ENCODE data around the genes ARAF, TIMP1 and GATA1.

DNA sequence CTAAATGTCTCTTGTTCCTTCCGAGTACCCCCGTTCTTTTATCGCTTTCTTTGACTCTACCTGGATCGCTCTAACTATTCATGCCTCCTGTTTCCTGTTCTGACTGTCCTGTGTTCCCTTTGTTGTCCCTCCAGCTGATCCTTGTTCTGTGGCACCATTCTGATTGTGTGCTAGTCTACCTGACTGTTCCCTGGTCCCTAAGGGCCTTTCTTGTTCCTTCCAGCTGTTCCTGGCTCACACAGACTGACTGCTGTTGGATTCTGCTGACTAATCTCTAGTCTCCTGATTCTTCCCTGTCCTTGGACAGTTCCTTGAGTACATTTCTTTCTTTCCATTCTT, 20.6 kb downstream of the ZNF41 start:
- PRO-cap, 3 experiments: no peak in any of the 3 experiments
- RAMPAGE, long total RNA, 2 experiments: no peak in any of the 2 experiments
- RRBS: no CpG with 5 or more reads among the region's 4 CpGs

DNA sequence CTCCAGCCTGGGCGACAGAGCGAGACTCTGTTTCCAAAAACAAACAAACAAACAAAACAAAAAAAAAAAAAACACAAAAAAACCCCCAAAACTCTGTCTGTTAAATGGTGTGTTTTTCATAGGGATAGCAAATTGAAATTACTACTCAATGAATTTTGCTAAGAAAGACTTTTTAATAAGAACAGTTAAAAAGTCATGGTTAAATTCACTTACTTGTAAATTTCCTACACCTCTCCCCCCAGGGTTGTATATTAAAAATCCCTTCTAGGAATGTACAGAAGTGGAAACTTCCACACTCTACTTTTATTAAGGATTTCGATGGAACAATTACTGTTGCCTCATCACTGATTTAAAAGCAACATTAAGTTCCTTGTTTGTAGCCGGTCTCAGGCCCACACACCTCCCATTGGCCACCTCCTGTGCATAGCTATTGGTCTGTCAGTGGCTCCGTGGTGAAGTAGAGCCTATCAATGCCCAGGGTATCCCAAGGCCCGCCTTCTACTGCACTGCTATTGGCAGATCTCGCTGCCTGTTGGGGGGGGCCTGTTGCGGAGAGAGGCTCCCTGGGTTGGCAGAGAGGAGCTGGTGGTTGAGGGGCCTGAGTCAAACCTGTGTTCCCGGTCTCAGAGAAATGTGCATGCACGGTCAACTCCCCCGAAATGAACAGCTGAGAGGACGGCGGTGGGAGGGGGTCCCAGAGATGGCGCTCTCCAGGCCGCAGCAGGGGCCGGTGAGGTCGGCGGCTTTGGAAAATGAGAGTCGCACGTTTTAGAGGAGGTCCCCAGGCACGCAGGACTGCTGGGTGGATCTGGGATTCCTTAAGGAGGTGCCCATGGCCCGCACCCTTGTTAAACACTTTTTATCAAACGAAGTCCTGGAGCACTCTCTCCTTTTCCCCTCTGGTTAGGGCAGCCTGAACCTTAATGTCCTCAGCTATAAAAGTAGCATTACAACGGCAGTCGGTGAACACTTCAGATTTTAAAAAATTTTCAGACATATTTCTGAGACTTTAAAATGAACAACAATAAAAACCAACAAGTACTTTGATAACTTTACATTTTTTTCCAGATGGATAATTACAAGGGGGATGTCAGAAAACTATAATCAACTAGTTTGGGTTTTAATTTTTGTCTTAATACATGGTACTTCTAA, 4.8 kb upstream of the ARAF start:
- PRO-cap, 3 experiments: peak in 3 of 3 experiments; most common plus-strand start position 549 of the sequence (in 2); most common minus-strand start position 351 of the sequence (in 3)
- RAMPAGE, long total RNA, 2 experiments: no peak in any of the 2 experiments
- RRBS: 6% methylated on average over 3 of the region's 25 CpGs

DNA sequence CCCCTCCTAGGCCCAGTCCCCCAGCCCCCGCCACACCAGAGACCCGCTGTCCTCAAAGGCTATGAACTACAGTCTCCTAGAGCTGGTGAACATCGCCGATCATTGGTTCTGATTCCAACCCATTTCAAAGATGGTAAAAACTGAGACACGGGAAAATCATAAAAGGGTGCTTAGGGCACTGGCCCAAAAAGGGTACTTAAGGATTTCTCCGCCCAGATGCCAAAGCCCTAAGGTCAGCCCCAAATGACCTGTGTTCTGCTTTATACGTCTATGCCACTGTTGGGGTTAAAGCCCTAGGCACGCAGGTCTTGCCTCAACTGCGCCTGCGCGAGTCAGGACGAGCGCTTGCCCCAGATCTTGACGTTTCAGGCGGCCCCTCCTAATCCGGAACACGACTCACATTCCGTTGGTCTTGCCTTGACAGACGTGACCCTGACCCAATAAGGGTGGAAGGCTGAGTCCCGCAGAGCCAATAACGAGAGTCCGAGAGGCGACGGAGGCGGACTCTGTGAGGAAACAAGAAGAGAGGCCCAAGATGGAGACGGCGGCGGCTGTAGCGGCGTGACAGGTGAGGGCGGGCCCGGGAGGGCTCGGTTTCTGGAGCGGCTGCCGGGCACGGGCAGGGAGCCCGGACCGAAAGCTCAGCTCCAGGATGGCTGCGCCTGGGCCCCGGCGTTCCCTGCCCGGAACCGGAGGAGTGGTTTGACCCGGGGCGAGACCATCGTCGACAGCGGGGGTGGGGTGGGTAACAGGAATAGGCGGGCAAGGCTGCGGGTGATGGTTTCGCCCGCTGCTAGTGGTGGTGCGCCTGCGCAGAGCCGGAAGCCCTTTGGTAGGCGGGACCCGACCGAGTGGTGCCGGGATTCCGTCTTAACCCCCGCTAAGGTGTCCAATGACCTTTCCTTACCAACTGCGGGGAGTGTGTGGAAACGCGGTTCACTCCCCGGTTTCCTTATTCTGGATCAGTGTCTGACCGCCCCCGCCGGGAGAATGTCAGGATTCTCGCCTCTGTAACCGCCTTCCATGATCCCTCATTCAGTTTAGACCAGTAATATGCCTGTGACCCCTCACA, at the start of gene ARAF:
TSS of gene ARAF (plus strand) at position 522 of the 1,072 bp plus-strand sequence.
- PRO-cap, 3 experiments: peak in 3 of 3 experiments; most common plus-strand start position 522 of the sequence (in 1); most common minus-strand start position 319 of the sequence (in 2)
- RAMPAGE, long total RNA, 2 experiments: start-site peak on the plus strand in 1 of 2 experiments, centred at position 527 of the sequence, 163 reads per replicate; start-site peak on the minus strand in 1 of 2 experiments, centred at position 702 of the sequence, 13 reads per replicate
- RRBS: 2% methylated on average over 20 of the region's 70 CpGs

GRCh38 chrX:47573308-47573651, 9.0 kb upstream of the TIMP1 start:
- PRO-cap, 3 experiments: peak in 1 of 3 experiments; most common minus-strand start chrX:47573469 (in 1)
- RAMPAGE, long total RNA, 2 experiments: no peak in any of the 2 experiments
- RRBS: no CpG with 5 or more reads among the region's 6 CpGs

GRCh38 chrX:47581903-47582730, at the start of gene TIMP1:
Gene TIMP1, plus strand, starts transcription at chrX:47582436.
- PRO-cap, 3 experiments: peak in 3 of 3 experiments; most common plus-strand start chrX:47582439 (in 2); most common minus-strand start chrX:47582196 (in 3)
- RAMPAGE, long total RNA, 2 experiments: start-site peak on the plus strand in 2 of 2 experiments, at chrX:47582303-47582448 at its widest, 4,420 to 9,907 reads per replicate
- RRBS: 11% methylated on average over 5 of the region's 28 CpGs

DNA sequence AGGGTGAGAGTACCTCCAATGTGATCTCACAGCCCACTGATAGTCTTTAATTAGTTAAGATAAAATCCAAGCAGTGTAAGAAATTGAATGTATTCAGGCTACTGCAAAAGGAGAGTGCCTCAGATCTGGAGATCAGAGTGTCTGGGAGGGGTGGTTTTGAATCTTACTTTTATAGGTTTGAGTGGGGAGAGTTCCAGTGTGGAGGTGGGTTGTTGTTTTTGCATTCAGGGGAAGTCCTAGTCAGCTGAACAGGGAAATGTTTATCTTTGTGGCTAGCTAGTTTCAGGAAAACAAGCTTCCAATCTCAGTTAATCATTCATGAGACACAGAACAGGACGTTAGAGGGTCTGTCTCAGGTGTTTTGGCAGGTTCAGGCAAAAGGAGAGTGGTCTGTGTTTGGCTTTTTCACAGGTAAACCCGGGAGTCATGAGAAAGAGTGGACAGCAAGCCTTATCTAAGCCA, 26.0 kb downstream of the ZNF81 start:
- PRO-cap, 3 experiments: no peak in any of the 3 experiments
- RAMPAGE, long total RNA, 2 experiments: no peak in any of the 2 experiments
- RRBS: no CpG with 5 or more reads among the region's 2 CpGs

GRCh38 chrX:48515786-48516412, 5.7 kb upstream of the EBP start:
- PRO-cap, 3 experiments: no peak in any of the 3 experiments
- RAMPAGE, long total RNA, 2 experiments: no peak in any of the 2 experiments
- RRBS: no CpG with 5 or more reads among the region's 17 CpGs

DNA sequence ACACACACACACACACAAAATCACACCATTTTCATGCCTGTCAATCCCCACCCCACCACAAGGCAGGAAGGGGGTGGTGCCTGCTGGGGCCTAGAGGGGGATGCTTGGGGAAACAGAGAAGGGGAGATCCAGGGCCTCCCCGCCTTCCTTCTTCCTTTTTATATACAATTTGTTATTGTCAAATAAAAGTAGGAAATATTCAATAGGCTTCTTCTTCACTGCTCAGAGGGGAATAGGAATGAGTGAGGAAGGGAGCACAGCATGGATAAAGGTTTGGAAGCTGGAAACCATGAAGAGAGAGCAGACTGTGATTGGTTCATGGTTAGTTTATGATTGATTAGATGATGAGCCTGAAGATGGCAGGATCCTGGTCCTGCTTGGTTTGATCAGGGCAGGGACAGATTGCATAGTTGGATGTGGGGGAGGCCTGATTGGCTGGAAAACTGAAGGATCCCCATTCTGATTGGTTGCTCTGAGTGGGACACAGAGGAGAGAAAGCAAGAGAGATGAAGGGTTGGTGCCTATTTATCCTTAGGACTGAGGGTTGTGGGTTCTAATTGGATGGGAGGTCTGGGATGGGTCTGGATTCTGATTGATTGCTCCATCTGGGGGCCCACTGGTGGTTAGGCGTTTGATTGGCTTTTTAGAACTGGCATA, 874 bp upstream of the EBP start:
- PRO-cap, 3 experiments: no peak in any of the 3 experiments
- RAMPAGE, long total RNA, 2 experiments: no peak in any of the 2 experiments
- RRBS: no CpG with 5 or more reads among the region's 2 CpGs

- PRO-cap, 3 experiments: peak in 3 of 3 experiments; most common plus-strand start chrX:48574948 (in 2); most common minus-strand start chrX:48574868 (in 3)
- RAMPAGE, long total RNA, 2 experiments: start-site peak on the plus strand in 2 of 2 experiments, at chrX:48574944-48574974 at its widest, 95 to 96 reads per replicate; start-site peak on the minus strand in 1 of 2 experiments, at chrX:48574871-48574893 at its widest, 34 reads per replicate
- RRBS: 2% methylated on average over 11 of the region's 36 CpGs
These were observed 509 bp downstream of the RBM3 start for GRCh38 chrX:48574635-48575350.

- PRO-cap, 3 experiments: no peak in any of the 3 experiments
- RAMPAGE, long total RNA, 2 experiments: no peak in any of the 2 experiments
- RRBS: no CpG with 5 or more reads among the region's 12 CpGs
These were observed 6.0 kb upstream of the WAS start for GRCh38 chrX:48677506-48678046.

DNA sequence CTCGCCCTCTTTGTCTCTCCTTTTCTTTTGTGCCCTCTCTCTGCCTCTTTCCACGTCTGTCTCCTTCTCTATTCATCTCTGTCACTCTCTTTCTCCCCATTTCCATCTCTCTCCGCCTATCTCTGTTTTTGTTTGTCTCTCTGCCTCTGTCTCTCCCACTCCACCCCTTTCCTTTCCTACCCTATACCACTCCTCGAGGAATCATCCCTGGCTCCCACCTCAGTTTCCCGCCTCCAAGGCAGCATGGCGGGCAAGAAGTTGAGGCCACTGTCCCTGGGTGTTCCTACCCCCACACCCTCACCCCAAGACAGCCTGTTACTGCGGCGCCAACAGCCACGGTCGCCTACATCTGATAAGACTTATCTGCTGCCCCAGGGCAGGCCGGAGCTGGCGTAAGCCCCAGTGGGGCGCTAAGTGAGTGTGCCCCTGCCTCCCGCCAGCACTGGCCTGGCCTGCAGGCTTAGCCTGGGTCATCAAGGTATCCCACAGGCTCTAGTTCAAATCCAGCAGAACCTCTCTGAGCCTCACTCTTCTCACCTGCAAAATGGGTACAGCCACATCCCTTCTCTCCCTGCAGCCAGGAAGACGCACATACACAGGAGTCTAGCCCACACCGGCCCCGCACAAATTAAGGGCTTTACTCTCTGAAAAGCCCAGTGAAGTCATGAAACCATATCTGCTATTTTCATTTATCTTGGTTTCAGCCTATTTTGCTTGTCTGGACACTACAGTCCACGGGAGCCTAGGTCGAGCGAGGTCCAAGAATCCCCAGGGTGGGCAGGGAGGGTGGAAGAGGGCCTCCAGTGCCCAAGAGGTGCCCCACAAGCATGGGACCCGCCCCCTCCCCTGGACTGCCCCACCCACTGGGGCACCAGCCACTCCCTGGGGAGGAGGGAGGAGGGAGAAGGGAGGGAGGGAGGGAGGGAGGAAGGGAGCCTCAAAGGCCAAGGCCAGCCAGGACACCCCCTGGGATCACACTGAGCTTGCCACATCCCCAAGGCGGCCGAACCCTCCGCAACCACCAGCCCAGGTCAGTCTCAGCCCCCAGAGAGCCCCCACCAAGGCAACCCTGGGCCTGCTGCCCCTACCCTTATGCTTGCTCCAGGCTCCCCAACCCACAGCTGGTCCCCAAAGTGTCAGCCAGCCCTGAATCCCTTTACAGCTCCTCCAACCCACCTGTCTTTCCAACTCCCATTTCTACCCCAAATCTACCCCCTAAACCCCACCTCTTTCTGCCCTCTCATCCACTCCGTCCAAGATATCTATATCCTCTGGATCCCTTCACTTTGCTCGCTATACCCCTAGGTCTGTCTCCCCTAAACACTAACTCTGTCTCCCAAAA, at the start of gene GATA1:
TSS of gene GATA1 (plus strand) at position 975 of the 1,342 bp plus-strand sequence.
- PRO-cap, 3 experiments: no peak in any of the 3 experiments
- RAMPAGE, long total RNA, 2 experiments: start-site peak on the minus strand in 1 of 2 experiments, centred at position 238 of the sequence, 13 reads per replicate
- RRBS: no CpG with 5 or more reads among the region's 26 CpGs

GRCh38 chrX:48790535-48791128, 4.2 kb downstream of the GATA1 start:
- PRO-cap, 3 experiments: no peak in any of the 3 experiments
- RAMPAGE, long total RNA, 2 experiments: no peak in any of the 2 experiments
- RRBS: no CpG with 5 or more reads among the region's 6 CpGs

GRCh38 chrX:48800539-48801167, 1.2 kb upstream of the HDAC6 start:
- PRO-cap, 3 experiments: no peak in any of the 3 experiments
- RAMPAGE, long total RNA, 2 experiments: no peak in any of the 2 experiments
- RRBS: no CpG with 5 or more reads among the region's 15 CpGs

DNA sequence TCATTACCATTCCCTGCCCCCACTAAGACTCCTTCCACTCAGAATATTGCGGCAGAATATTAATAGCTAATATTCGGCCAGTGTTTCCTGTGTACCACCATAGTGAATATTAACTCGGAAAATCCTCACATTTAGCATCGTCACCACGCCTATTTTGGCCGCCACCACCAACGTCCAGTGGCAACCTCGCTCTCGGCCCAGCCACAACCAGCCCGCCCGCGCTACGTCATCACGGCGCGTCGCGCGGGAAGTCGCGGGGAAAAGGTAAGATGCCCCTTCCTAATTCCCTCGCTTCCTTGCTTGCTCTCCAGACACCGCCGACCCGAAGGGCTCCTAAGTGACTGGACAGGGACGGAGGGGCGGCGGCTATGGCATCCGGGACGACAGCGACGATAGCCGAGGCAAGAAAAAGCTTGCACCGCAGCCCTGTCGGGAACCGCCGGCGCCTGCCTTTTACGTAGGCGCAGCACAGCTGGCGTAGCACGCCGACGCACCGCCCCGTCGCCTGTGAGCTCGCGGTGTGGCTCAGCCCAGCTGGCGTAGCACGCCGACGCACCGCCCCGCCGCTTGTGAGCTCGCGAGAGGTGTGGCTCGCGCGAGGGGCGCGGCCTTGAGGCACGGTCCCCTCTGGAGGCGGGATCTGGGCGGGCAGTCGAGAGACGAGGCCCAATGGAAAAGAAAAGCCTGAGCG, 554 bp upstream of the HDAC6 start:
- PRO-cap, 3 experiments: peak in 3 of 3 experiments; most common plus-strand start position 237 of the sequence (in 1); most common minus-strand start position 205 of the sequence (in 3)
- RAMPAGE, long total RNA, 2 experiments: start-site peak on the minus strand in 2 of 2 experiments, centred at positions 202 to 452 of the sequence, 21 to 76 reads per replicate
- RRBS: 2% methylated on average over 9 of the region's 69 CpGs

DNA sequence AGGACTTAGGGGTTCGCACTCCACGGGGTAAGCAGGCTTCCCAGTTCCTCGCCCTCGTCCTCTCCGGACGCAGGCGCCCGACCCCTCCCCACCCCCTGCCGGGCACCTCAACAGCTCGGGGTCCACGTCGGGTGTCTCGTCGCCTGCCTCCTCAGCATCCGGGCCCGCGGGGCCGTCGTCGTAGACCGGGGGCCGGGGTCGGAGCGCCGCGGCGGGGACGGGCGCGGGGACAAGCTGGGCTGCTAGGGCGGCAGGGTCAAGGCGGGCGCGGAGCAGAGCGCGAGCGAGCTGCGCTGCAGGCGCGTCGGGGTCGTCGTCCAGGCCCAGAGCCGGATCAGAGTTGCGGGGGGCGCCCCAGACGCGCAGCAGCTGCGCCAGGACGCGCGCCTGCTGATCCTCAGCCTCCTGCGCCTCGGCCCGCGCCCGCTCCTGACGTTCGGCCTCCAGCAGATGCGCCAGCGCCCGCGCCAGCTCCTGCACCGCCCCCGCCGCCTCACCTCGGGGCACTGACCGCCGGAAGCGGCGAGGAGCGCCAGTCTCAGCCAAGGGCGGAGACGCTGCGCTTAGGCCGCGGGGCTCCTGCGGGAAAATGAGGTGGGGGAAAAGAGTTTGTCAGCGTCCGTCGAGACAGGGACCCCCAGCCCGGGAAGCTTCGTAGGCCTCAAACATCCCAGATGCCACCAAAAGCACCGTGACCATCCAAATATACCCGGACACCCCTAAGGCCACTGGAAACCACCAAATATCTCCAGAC, 3.5 kb downstream of the PCSK1N start:
- PRO-cap, 3 experiments: no peak in any of the 3 experiments
- RAMPAGE, long total RNA, 2 experiments: no peak in any of the 2 experiments
- RRBS: 8% methylated on average over 15 of the region's 85 CpGs

DNA sequence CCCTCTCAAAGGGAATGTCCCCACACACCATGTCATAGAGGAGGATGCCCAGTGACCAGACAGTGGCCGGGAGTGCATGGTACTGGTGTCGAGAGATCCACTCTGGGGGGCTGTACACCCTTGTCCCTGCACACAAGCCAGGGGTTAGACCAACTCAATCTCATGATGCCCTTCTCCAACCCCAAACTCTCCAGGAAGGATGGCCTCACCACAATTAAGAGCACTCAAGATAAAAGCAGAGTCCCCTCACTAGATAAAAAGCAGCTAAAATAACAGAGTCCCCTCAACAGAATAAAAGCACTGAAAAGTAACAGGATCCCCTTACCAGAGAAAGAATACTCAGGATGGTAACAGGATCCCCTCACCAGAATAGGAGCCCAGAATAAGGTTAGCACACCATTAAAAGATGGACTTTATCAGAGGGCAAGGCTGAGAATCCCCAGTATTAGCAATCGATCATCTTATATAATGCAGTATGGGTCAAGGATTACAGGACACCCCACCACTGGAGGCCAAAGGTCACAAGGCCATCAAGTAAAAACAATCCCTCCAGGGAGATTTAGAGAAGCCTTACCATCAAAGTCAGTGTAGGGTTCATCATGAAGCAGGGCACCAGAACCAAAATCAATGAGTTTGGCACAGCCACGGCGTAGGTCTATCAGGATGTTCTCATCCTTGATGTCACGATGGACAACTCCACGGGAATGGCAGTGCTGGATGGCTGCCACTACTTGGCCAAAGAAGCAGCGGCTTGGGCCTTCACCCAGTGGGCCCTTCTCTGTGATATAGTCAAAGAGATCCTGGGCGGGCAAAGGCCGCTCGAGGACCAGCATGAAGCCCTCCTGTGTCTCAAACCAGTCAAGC, 3.2 kb upstream of the SLC35A2 start:
- PRO-cap, 3 experiments: no peak in any of the 3 experiments
- RAMPAGE, long total RNA, 2 experiments: no peak in any of the 2 experiments
- RRBS: no CpG with 5 or more reads among the region's 11 CpGs

DNA sequence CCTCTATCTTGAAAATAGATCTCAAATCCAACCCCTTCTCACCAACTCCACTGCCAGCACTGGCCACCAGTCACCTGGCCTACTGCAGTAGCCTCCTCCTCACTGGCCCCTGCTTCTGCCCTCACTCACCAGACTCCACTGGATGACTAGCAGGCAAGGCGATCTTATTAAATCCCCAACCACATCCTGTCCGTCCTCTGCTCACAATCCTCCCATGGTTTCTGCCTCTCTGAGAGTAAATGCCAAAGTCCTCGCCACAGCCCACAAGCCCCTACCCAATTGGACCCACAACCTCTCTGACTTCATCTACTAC, 5.4 kb upstream of the PIM2 start:
- PRO-cap, 3 experiments: no peak in any of the 3 experiments
- RAMPAGE, long total RNA, 2 experiments: no peak in any of the 2 experiments
- RRBS: no CpG with 5 or more reads among the region's 3 CpGs

GRCh38 chrX:48925810-48926099, 6.9 kb upstream of the PIM2 start:
- PRO-cap, 3 experiments: no peak in any of the 3 experiments
- RAMPAGE, long total RNA, 2 experiments: no peak in any of the 2 experiments
- RRBS: no CpG with 5 or more reads among the region's 7 CpGs

DNA sequence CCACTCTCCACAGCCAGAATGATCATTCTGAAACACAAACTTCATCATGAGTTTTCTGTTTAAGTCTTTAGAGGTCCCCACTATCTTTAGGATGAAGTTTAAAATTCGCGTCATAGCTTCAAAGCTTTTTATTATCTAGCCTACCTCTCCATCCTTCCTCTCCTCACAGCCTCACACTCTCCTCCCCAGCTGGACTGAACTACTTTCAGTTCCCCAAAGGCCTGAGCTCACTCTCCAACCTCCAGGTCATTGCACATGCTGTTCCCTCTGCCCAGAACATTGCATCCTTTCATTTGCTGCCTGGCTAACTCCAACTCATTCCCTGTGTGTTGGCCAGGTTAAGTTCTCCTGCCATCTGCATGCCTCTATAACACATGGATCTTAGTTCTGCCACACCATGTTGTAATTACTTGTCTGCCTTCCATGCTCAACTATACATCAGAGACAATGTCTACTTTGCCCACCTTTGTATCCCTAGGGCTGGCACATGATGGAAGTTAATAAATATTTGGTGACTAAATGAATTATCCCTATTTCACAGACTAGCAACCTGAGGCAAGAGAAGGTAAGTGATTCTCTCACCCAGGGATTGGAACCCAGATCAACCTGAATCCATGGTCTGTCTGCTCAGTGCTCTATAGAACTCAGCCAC, 3.0 kb upstream of the OTUD5 start:
- PRO-cap, 3 experiments: peak in 3 of 3 experiments; most common plus-strand start position 227 of the sequence (in 1); most common minus-strand start position 196 of the sequence (in 3)
- RAMPAGE, long total RNA, 2 experiments: no peak in any of the 2 experiments
- RRBS: no CpG with 5 or more reads among the region's 2 CpGs

GRCh38 chrX:49029816-49030262, 13.3 kb downstream of the TFE3 start:
- PRO-cap, 3 experiments: no peak in any of the 3 experiments
- RAMPAGE, long total RNA, 2 experiments: no peak in any of the 2 experiments
- RRBS: no CpG with 5 or more reads among the region's 6 CpGs